A172 (cell line): ENCODE results near the gene STXBP4.

DNA sequence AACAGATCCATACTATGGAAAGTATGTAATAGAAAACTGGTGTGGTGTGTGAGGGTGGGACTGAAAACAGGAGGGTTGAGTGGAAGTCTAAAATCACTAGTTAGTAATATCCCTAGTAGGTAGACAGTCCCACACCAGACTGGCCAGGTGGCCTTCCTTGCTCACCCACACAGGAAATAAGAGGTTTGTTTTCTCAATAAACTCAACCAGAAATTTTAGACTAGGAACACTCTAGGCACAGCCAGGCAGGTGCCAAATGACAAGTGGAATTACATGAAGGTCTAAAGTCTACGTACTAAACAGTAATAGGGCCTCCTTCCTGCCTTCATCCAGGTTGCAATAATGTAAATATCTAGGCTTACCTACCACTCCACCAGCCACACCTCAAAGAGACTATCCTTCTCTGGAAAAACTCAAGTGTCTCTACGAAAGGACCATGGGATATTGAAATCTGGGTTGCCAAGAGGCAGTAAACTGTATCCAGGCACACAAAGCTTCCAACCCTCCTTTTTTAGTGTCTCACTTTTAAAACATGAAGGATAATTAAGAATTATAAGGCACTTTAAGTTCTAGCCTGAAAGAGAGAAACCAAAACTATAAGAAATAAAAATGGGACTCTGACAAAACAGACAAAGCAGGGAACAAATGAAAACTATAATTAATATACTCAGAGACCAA lies 26.8 kb downstream of the SPAG9 start:
- RAMPAGE, long total RNA = no peak

- RAMPAGE, long total RNA = no peak
Observed at GRCh38 chr17:51167007-51167400, 793 bp downstream of the NME2 start.

- RAMPAGE, long total RNA = no peak
Observed at GRCh38 chr17:51820788-51821113, 337.8 kb downstream of the CA10 start.

- RAMPAGE, long total RNA = no peak
Observed at GRCh38 chr17:54685526-54685982, 215.1 kb upstream of the TOM1L1 start.

DNA sequence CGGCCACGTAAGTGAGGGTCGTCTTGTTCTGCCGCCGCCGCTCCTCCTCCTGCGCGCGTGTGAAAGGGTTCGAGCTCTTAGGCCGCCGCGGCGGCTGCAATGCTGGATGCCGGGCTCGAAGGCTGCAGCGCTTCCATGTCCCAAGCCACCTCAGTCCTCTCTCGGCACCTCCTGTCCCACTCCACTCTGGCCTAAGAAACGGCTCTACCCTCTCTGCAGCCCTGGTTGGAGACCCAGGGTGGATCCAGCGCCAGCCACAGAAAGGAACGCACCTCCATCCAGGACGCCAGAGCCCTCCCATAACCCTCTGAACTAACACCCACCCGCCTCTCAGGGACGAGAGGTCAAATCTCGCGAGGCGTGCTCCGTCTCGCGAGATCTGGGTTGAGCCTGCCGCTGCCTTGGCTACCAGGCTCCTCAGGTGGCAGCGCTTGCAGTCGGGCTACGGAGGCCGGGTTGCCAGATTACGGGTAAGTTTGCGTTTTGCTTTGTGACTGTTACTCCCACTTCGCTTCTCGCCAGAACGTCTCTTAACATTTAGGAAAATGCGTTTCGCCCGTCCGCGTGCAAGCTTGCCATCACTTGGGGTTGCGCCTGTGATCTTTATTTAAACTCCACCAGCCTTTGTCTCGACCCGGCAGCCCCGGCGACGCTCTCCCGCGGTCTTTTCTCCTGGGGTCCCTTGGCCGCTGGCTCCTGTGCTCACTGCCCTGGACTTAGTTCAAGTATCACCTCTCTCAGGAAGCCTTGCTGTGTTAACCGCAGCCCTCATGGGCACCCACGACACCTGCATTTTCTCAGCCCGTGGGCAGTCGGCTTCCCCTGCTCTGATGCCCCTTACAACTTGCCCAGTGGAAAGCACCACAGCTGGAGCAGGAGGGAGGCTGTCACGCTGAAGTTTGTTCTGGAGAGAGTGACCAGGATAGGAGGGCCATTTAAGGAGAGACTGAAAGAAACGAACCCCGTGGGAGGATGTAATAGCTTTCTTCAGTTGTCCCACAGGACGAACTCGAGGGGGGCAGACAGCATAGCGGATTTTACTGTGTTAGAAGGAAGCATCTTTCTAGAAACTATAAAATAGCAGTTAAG lies at the start of gene STXBP4:
TSS of gene STXBP4 (plus strand) at position 420 of the 1,089 bp plus-strand sequence.
- RAMPAGE, long total RNA = start-site peak on the minus strand centred at position 292 of the sequence, 38 bp wide, 99 and 439 reads in 2 replicates

DNA sequence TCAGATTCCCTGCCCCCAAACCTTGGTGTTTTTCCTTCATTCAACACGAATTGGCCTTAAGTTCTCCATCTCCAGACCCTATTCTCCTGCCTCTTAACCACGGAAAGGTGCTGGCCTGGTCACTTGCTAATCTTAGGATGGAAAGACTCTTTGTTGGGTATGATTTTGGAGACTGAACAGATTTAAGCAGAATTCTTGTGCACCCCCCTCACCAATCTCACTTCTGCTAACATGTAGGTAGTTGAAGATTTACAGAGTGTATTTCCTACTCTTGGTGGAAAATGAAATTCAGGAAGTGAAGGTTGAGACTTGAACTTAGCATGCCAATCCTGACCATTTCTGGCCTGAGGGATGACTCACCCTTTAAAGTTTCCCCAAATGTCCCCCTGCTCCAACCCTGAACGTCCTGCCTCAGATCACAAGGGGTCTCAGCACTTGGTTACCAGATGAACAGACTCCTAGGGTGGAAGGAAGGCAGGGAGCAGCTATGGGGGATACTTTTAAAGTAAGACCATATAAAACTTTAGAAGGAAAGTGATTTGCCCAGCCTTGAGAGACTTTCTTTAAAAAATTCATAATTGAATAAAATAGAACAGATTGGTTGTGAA lies 23.3 kb upstream of the MMD start:
- RAMPAGE, long total RNA = no peak

GRCh38 chr17:55576805-55577624 lies 145.6 kb downstream of the TMEM100 start:
- RAMPAGE, long total RNA = no peak

- RAMPAGE, long total RNA = no peak
Observed at GRCh38 chr17:55730454-55731221, 8.0 kb upstream of the TMEM100 start.

- RAMPAGE, long total RNA = no peak
Observed at GRCh38 chr17:55763716-55764253, 12.9 kb downstream of the PCTP start.

- RAMPAGE, long total RNA = no peak
Observed at GRCh38 chr17:56888095-56889067, 25.5 kb downstream of the TRIM25 start.

- RAMPAGE, long total RNA = no peak
Observed at GRCh38 chr17:56890691-56890946, 23.2 kb downstream of the TRIM25 start.

DNA sequence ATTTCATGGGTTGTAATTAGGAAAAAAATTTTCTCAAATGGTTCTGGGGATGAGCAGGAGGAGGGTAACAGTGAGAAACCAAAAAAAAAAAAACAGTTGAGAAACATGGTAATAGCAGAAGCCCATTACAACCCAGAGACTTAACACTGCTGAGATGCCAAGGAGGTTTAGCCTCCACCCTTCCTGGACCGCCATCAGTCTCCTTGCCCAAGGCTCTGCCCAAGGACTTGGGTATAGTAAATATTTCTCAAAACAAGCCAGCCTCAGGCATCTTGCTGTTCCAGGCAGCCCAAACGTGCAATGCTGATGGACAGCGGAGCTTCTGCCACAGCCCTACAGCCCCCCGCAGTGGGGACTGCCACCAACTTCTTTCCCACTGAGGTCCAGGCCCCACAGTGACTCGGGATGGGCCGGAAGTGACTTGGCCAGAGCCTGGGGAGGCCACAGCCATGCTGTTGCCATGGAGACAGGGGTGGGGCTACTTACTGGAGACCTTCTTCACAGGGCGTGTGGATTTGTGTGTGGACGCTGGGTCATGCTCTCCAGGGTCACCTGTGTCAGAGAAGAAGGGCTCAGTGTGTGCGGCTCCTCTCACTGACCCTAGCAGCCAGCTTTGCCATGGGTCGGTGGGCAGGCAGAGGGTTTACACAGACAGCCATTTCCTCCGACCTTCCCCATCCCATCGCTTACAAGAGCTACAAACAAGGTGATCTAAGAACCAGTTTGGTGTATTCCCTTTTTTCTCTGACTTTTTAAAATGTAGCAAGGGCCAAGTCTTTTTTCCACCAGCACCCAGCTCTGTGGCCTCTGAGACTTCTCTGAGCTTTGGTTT lies 15.0 kb downstream of the TRIM25 start:
- RAMPAGE, long total RNA = no peak

DNA sequence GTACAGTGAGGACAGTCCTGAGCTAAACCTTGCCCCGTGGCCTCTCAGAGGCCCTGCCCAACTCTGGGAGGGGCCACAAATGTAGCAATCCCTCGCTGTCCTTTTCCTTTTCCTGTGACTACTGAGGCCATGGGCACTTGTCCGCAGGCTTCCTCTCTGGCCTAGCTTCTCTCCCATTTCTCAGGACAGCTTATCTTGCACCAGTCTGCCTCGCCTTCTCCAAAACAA lies 7.5 kb downstream of the SCPEP1 start:
- RAMPAGE, long total RNA = no peak

DNA sequence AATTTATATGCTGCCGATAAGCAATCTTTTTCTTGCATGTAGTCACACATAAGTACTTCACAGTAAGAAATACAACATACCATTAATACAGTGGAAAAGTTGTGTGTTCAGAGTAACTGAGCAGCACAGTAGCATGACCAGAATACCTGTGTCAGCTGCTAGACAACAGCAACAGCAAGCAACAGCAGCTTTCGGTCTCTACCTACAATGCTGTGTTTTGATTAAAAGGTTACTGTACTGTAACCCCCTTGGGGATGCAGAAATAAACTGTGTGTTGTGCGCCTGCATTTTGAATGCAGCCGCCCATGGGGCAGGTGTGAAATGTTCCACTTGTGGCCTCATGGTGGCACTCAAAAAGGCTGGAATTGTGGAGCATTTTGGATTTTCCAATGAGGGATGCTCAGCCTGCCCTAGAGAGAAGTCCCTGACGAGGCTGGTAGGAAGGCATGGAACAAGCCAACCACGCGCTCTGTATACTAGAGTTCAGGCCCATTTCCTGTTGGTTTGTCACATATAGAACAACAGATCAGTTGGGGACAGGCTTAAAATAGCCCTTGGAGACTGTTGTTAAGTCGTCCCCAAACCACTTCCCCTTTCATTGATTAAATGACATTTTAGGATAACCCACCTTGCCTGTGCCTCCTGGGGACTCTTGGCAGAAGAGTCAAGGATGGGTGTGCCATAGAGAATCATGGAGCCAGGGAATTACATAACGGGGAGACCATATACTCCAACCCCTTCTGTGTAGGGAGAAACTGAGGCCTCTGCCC lies 27.1 kb downstream of the SCPEP1 start:
- RAMPAGE, long total RNA = no peak

GRCh38 chr17:57045285-57045794 lies 39.7 kb upstream of the AKAP1 start:
- RAMPAGE, long total RNA = no peak

- RAMPAGE, long total RNA = no peak
Observed at GRCh38 chr17:57092685-57093452, 7.8 kb downstream of the AKAP1 start.

DNA sequence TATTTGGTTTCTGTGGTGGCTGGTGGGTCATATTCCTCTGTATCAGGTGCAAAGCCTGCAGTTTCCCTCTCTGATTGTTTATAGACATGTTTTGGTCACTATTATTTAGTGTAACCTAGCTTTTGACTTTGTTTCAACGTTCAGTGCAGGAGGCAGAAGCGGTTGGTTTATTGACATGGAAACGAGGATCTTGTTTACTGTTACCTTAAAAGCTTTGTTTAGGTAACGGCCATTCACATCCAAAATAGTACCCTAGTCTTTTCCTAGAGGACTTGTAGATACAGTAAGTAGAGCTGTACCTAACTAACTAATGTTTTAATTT lies 3.5 kb downstream of the MSI2 start:
- RAMPAGE, long total RNA = no peak

- RAMPAGE, long total RNA = no peak
Observed at GRCh38 chr17:57356690-57357768, 100.7 kb downstream of the MSI2 start.

DNA sequence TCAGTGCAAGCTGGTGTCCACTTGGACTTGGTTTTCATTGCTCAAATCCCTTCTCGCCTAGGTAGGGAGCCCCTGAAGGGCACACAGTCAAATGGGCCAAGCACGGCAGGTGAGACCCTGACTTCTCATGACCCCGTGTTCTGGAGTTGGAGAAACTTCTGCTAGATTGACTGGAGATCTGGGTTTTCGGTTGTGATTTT lies 120.0 kb downstream of the MSI2 start:
- RAMPAGE, long total RNA = no peak

DNA sequence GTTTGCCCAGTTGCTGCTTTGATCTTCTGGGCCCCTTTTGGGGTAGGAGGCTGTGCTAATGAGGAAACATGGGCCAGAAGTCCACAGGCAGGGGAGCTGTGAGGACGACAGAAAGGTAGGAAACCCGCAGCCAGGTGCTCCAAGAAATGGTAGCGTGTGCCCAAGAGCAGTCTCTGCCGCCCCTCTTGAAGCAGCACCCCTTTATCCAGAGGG lies 183.6 kb downstream of the CCDC182 start:
- RAMPAGE, long total RNA = no peak